Parotid gland (tissue), 1 donor: ENCODE data around the gene C15orf62.

- PRO-cap: no peak
Measured at GRCh38 chr15:40567181-40567543, 1.9 kb upstream of the RPUSD2 start.

GRCh38 chr15:40769800-40770925 lies at the start of gene C15orf62:
TSS of gene C15orf62 (plus strand) at chr15:40769980.
- PRO-cap: no peak

GRCh38 chr15:40815031-40815784 lies 7.9 kb upstream of the DNAJC17 start:
- PRO-cap: no peak

DNA sequence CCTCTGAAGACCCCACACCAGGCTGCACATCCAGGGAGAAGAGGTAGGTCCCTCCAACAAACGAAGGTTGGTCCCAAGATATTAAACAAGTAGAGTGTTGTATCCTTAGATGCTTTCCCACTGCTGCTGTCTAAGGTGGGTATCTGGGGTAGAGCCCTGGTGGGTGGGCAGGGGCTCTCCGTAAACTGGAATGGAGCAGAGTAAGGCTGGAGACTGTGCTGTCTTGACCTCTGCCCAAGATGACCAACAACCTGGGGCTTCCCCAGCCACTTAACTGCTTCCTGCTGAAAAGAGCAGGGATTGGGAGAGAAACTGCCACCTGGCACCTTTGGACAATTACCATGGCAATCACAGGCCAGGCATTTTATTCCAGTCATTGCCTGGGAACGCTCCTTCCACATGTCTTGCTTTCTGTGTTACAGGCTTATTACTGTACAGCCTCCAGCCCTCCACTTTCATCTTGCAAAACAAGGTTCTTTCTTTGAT lies 3.0 kb downstream of the PPP1R14D start:
- PRO-cap: no peak

- PRO-cap: no peak
Measured at GRCh38 chr15:40844570-40845125, 800 bp downstream of the SPINT1 start.

DNA sequence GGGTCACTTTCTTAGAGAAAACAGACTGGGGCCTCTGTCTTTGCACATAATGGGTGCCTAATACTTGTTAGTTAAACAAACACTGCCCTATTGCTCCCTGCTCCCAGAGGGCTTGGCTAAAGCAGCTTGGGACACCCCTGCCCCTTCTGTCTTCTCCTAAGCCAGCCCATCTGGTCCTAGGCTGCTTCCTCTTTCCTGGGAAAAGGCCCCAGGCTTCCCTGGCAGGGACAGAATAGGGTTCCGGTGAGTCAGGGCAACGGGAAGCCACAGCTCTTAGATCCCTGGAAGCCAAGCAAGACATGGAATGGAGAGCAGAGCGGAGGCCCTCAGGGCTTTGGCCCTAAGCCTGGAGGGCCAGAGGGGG lies 11.6 kb downstream of the VPS18 start:
- PRO-cap: no peak

DNA sequence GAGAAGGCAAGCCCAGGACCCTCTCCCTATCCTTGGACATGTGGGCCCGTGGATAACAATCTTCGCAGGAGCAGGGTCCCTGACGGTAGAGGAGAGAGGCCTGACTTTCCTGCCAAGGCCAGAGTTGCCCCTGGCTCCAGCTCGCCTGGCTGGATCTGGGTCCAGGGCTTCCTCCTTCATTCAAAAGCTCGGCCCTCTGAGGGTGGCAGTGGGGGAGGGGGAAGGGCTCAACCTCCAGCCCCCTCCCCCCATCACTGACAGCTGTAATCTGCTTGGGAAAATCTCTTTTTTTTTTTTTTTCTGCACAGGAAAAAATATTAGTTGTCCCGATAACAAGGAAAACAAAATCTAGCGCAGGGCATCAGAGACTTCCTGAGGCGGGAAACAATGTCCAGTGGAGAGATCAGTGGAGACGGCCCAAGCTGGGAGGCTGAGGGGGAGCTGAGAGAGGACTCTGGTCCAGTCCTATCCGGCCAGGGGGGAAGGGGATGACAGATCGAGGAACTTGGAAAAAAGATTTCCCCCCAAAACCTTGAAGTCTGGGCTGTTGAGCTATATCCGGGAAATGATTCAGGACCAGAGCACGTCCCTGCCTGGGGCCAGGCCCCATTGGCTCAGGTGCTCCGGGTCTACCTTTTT lies 14.1 kb upstream of the DLL4 start:
- PRO-cap: no peak

GRCh38 chr15:40955106-40955445 lies 1.8 kb downstream of the CHAC1 start:
- PRO-cap: no peak

DNA sequence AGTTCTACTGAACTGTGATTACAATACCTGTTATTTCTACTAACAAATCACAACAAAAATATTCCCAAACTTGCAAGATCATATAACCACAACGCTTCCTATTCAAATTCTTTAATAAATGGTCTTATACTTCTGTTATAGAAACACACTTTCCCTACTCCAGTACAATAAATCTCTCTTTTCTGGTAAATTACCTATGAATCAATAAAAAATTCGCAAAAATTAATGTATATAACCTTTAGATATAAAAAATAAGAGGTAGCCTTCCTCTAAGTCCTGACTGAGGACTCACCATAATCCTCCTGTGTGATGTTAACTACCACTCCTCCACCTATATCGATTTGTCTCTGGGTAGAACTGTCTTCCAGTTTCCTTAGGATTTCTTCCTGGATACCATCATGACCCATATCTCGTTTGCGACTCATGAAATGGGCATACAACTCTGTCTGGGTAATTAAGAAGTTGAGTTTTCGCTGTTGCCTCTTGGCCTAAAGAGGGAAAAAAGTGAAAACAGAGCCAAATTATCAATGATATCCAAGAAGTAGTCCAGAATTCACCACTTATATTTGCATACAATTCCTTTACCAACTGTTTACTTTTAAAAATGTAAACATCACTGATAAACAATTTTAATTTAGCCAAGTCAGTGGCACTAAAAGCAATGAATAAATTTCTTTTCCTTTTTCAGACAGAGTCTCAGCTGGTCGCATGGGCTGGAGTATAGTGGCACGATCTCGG lies 41.8 kb downstream of the INO80 start:
- PRO-cap: no peak

- PRO-cap: no peak
Measured at GRCh38 chr15:41087312-41088077, 28.6 kb downstream of the INO80 start.

DNA sequence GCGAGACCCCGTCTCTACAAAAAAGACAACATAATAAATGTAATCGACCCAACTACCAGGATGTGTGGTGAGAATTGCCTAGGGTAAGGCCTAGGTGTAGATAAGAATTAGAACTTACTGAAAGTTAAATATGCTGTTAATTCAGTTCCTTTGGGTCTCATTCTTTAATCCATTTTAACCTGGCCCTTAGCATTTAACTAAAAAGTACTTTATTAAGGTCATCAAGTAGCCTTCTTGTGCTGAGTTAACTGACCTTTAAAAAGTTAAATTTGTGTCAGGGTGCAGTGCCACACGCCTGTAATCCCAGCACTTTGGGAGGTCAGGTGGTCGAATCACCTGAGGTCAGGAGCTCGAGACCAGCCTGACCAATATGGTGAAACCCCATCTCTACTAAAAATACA lies 1.1 kb upstream of the INO80 start:
- PRO-cap: no peak

DNA sequence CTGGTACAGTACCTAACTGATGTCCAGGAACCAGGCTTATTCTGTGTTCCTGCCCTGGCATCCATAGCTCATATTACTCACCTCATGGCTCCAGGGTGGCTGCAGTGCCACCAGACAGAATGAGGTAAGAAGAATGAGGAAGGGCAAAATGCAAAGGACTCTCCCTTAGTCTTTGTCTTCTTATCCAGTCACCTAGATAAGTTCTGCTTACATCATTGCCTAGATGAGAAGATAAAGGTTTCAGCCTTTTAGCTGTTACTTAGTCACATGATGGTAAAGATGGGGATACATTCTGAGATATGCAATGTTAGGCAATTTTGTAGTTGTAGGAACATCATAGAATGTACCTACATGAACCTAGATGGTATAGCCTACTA lies 45.8 kb downstream of the CHP1 start:
- PRO-cap: no peak

DNA sequence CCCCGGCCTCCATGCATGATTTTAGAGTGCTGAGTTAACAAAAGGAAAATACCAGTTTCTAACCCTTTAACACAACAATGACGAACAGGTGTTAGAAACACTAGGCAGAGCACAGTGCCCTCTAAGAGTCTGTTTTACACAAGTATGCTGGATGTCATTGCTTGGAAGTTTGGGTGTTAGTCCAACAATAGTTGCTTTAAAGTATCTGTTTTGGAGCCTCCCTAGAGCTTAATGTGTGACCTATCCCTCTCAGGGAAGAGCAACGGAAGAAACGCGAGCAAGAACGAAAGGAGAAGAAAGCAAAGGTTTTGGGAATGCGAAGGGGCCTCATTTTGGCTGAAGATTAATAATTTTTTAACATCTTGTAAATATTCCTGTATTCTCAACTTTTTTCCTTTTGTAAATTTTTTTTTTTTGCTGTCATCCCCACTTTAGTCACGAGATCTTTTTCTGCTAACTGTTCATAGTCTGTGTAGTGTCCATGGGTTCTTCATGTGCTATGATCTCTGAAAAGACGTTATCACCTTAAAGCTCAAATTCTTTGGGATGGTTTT lies 22.4 kb downstream of the NDUFAF1 start:
- PRO-cap: no peak

GRCh38 chr15:41417888-41418360 lies 1.0 kb downstream of the RTF1 start:
- PRO-cap: no peak

DNA sequence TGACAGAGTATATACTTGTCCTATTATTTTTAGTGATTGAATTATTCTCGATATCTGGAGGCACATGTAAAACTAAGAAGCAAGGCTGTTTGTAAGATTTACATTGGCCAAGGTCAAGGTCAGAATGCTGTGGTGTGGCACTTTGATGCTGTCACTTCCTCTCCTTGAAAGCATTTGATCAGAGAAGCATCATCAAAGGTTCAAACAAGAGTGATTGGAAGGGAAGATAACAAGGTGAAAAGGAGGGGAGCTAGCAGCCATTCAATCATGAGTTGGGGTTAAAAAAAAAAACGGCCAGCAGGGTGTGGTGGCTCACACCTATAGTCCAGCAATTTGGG lies 26.4 kb downstream of the RTF1 start:
- PRO-cap: unidirectional peak, plus-strand start at position 282 of the sequence

DNA sequence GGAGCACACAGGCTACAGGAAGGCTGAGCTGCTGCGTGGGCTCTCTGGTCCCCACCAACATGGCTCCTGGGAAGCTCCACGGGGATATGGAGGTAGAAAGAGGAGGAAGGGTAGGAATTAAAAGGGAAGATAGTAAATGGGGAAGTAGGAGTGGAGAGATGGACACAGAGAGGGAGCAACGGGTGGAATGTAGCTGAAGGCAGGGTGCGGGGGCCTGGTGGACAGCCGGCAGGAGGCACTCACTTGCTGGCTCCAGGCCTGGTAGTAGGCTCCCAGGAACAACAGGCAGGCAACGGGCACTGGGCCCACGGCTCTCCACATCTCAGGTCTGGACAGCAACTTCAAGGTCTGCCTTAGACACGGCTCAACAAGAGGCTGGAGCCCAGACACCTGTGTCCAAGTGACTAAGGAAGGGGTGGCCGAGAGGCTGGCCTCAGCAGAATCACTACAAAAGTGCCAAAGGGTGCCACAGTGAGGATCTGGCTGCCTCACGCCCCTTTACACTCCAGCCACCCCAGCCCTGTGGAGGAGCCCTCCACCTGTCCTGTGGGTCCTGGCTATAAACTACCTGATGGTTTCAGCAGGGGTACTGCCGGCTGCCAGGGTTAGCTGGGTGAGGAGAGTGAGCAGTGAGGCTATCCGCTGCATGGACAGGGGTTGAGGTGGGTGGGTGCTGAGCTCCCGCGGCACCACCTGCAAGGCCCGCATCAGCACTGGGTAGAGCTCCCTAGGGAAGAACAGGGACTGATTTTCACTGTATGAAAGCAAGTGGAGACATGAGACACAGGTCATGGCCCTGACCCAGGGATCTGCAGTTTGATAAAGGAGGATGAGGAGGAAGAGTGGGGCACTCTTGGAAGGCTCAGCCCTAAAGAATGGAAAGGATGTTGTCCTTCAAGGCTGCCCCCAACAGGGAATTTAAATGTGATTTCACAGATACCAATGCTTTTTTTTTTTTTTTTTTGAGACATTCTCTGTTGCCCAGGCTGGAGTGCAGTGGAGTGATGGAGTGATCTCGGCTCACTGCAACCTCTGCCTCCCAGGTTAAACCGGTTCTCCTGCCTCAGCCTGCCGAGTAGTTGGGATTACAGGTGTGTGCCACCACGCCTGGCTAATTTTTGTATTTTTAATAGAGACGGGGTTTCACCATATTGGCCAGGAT lies 10.3 kb upstream of the LTK start:
- PRO-cap: no peak

DNA sequence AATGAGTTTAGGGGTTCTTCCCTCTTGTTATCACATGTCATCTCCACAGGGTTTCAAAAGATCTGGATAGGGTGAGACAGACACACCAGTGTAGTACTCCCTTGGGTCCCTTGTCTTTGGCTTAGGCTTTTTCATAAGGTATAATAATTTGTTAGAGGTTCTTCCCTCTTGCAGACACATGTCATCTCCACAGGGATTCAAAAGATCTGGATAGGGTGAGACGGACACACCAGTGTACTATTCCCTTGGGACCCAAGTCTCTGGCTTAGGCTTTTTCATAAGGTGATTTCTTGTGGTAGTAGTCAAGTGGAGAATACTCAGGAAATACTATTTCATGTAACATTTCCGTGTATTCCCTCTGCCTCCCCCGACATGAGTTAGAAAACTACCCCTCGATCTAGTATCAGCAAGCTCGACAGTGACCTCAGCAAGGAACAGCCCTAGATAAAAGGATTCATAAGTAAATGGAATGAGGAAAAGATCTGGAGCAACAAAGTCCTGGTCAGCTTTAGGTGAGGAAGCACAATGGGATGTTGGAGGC lies 939 bp upstream of the MAPKBP1 start:
- PRO-cap: no peak

- PRO-cap: no peak
Measured at GRCh38 chr15:41806309-41807053, 21.4 kb upstream of the JMJD7 start.

DNA sequence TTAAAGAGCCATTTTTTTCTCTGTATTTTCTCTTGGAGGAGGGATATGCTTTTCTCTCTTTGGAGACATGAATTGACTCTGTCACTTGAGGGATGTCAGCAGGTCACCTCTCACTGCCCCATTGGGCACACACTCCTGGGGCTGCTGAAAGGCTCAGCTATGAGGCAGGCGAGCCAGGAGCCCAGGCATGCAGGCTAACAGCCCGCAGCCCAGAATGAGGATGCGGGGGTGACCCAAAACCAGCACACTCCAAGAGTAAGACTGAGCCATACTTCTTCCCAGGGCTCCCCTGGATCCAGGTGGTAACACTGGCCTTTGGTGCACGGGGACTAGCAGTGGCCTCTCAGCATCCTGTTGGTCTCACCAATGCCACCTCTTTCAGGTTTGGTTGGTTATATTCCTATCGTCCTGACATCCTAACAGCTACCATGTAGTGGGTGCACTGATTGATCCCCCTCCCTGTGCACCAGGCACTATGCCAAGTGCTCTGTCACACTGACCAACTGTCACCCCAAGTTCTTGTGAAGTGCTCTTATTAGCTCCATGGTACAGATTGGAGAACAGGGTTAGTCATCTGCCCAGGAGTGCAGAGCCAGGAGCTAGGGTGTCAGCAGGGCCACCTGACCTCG lies 24.7 kb upstream of the SPTBN5 start:
- PRO-cap: no peak

DNA sequence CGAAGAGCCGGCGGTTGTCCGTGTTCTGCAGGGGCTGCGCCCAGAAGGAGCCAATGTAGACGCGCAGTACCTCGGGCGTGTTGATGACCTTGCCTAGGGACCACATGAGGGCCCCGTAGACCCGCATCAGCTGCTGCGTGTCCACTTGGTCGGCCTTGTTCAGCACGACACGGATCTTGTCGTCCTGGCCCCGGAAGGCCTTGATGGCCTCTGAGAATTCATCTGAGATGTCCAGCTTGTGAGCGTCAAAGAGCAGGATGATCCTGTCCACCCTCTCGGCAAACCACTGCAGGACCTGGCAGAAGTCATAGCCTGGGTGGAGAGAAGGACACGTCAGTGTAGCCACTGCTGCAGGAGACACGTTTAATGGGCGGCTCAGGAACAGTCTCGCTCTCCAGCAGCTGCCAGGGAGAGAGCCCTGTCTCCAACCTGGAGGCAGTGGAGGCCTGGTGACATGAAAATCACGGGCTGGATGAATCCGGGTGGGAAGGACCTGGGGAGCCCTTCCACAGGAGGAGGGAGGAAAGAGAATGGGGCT lies 25.5 kb upstream of the SPTBN5 start:
- PRO-cap: no peak